H4 (cell line): ENCODE measurements around a stretch of chr10.

DNA sequence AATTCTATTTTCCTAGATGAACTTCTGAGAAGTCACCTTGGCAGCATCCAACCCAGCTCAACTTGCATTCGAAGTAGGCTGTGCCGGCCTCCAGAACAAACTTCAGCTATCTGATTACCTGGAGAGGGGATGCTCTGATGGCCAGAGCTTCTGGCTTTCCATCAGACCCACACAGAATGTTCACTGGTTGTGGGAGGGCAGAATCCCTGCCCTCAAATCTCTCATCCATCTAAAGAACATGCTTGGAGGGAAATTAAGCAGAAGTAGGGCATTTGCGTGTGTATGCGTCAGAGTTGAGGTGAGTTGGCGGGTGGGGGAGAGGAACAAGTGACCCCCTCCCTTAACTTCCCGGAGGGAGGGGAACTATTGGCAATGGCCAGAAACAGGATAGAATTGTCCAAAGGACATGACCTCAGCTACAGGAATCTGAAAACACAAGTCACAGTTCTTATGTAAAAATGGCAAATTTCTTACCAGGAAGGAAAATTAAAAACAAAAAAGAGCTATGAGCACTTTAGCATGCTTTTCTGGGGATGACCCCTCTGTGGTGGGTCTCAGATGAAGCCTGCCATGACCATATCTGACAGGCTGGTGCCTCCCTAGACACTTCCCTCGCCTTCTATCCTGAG lies 278.7 kb downstream of the RPS24 start:
- RAMPAGE, long total RNA = no peak

GRCh38 chr10:78401943-78402413 lies 368.3 kb downstream of the RPS24 start:
- RAMPAGE, long total RNA = no peak

GRCh38 chr10:78756590-78757849 lies 311.7 kb upstream of the ZMIZ1 start:
- RAMPAGE, long total RNA = no peak

DNA sequence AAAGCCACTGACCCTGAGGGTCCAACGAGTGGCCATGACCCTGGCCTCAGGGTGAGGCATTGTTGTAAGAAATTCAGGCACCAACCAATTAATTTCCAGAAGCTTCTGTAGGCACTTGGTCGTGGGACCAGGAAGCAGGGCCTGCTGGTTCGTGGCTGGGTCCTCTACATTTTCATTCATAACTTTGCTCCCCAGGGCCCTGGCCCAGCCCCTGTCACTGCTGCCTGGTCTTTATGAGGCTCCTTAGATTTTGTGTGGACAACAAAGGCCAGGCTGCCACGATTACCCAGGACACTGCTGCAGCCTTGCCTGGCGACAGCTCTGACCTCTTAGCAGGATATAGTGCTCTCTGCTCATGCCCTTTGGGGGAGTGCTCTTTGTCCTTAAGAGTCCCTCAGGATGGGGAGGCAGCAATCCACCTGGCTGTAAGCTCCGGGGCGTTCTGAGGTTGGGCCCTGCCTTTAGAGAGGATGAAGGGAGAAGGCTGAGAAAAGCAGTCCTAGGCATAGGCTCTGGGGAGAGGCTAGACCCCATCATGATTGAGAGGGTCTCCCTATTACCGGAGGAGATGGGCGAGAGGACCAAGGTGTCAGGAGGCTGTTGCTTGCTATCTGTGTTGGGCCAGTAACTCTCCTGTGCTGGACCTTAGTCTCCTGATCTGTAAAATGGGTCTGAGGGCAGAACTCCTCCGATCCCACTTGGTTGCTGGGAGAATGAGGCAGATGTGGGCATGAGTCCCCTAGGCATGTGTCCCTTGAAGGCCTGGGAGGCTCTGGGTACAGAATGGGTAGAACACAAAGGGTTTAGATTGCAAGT lies 4.0 kb downstream of the ZMIZ1 start:
- RAMPAGE, long total RNA = no peak

- RAMPAGE, long total RNA = no peak
Measured at GRCh38 chr10:79091339-79091854, 22.6 kb downstream of the ZMIZ1 start.

DNA sequence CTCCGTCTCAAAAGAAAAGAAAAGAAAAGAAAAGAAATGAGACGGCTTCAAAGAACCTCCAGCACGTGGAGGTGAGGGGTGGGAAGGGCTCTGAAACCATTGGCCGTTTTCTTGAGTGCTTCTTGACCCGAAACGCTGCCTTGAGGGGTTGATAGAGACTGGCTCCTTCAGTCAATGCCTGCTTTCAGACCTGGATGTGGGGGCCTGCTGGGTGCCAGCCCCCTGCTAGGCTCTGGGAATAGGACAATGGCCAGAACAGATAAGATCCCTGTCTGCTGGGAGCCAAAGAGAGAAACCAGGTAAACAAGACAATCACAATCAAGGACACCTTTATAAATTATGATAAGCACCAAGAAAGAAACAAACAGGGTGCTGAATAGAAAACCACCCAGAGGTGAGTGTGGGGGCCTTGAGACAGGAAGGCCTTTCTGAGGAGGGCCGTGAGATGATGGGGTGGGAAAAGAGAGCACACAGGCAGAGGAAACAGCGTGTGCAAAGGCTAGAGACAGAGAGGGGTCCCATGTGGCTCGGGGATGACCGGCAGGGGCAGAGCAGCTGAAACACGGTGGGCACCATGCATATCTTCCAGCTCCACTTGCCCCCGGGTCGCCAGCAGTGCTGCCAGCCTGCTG lies 27.9 kb downstream of the ZMIZ1 start:
- RAMPAGE, long total RNA = no peak

- RAMPAGE, long total RNA = no peak
Measured at GRCh38 chr10:79097756-79098156, 29.0 kb downstream of the ZMIZ1 start.

DNA sequence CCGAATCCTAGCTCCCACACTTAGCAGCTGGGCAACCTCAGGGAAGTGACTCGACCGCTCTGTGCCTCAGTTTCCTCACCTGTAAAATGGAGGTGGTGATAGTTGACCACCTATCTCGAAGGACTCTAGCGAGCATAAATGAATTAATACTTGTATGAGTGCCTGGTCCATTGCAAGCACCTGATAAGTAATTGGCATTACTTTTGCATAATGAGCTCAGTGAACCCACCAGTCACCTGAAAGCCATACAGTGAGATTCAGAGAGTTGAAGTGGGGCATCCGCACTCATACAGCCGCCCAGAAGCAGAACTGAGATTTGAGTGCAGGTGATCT lies 29.6 kb downstream of the ZMIZ1 start:
- RAMPAGE, long total RNA = no peak

DNA sequence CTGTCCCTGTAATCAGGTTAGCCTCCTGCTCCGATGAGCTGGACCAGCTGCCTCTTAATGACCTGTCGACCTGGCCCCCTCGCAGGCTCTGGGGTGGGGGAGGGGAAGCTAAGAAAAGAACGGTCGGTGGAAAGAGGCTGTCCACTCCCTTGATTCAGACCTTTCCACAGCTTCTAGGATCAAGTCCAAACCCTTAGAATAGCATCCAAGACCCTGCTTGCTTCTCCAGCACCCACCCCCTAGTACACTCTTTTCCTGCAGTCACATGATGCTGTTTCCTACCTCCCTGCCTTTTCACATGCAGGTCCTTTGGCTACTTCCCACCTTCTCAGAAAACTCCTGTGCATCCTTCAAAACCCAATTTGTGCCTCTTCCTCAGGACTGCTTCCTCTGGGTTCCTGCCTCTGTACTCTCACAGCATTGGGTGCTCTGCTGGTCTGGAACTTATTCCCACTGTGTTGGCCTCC lies 64.2 kb downstream of the ZMIZ1 start:
- RAMPAGE, long total RNA = no peak

DNA sequence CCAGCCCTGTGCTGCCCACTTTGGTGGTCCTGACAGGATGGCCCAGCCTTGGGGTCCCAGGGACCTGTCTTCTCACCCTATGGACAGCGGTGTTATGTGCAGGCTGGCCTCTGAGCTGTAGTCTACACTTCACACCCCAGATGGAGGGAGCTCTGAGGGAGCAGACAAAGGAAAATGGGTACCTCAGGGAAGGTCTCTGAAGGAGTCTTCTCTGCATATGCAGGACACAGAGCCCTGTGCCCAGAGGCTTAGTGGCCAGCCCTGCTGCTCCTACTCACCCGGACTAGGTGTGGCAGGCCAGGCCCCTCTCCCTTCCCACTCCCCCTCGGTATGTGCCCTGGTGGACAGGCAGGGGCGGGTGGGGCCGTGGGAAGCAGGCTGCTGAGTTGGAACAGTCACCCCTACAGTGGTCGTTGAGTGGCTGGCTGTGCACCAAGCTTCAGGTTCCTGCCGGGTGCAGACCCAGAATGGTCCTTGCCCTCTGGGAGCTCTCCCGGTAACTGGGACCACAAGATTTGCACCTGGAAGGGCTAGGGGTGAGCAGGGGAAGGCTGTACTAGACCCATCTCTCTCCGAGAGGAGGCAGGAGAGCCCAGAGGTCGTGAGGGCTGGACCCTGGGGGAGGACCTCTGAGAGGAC lies 68.5 kb downstream of the ZMIZ1 start:
- RAMPAGE, long total RNA = no peak

DNA sequence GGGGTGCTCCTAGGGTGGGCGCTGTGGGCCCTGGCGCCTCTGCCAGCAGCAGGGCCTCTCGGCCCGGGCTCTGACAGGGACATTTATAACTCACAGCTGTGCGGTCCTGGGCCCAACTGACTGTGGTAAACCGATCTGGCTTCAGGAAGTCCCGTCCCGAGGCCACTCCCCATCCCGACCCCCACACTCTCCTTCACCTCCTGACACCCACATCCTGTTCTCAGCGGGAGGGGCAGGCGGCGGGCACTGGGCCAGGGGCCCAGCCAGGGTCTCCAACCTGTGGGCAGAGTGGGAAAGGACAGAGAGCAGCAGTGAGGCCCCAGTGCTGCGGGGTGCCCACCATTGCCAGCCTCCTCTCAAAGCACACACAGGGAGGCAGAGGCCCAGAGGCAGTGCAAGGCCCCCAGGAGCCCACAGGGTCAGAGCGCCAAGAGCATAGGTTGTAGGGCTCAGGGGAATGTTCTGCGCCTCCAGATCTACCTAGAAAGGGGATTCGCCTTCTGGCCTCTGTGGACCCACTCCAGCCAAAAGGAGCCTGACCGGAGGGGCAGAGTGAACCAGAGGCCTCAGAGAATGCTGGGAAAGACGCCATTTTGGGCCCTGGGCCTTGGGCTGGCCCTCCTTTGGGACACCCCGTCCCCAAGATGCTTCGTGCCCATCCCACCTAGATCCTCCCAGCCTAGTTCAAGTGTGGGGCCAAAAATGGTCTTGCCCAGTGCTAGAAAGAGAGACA lies 69.2 kb downstream of the ZMIZ1 start:
- RAMPAGE, long total RNA = no peak

GRCh38 chr10:79152396-79152813 lies 83.6 kb downstream of the ZMIZ1 start:
- RAMPAGE, long total RNA = no peak

GRCh38 chr10:79153641-79154205 lies 85.0 kb downstream of the ZMIZ1 start:
- RAMPAGE, long total RNA = no peak

DNA sequence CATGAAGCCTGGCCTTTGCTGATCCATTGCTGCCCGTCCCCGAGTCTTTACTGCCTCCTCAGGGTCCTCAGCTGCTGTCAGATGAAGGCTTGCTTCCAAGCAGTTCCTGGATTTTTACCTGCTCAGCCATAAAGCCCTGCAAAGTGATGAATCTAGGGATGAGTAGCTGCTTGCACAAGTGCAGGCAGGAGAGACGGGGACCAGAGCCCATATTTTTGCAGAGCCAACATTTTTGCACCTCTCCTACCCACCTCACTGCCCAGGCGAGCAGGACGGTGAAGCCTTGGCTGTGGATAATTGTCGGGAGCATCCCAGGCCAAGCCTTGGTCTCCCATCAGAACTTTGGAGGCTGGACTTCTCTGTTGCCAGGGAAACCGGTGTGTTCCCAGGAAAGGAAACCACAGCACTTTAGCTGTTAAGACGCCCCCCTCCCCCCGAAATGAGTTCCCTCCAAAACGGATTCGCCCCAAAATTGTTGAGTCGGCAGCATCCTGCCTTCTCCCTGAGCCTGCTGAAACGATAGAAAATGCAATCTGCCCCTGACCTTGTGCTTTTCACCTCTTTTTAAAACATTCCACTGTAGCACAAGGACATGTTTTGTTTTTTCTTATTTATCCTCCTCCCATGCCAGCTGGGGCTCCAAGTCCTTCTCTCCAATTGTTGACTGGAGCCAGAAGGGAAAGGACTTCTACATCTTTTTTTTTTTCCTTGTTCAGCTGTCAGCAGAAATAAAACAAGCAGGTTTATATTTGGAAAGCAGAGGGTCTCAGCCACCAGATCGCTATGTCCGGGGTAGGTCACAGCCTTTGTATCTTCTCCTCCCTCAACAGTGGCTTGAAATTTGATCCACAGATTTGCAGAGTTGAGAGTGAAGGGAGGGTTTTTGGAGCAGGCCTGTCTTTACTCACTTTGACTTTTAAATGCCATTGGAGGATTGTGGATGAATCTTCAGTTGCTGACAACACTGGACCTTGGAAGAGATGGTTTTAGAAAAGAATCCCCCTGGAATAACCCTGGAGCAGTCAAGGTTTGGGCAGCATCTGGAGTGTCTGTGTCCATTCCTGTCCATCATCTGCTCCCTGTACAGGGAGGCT lies 116.4 kb downstream of the ZMIZ1 start:
- RAMPAGE, long total RNA = no peak

DNA sequence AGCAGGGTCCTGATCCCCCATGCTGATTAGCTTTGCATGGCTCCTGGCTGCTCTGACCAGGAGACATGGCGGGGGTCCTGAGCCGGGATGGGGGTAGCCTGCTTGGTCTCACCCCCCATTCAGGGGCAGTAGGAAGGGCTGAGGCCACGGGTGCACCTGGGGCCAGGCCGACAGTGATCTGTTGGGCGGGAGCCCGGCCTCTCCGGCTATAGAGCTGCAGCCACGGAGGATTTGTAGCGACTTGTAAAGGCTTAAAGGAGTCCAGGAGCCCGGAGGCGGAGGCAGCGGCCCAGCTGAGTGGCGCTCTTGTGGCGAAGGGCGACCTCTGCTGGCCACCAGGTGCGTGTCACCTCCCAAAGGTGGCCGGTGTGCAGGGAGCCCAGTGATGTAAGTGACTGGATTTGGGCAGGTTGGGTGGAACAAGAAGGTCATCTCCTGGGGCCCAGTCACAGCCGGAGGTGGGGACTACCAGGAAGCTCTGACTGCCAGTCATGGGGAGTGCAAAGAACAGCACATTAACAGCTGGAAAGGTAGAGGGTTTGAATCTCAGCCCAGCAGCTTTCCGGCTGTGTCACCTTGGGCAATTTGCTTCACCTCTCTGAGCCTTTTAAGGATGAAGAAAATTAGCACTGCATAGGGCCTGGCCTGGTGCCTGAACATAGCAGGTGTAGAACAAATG lies 126.7 kb downstream of the ZMIZ1 start:
- RAMPAGE, long total RNA = no peak

DNA sequence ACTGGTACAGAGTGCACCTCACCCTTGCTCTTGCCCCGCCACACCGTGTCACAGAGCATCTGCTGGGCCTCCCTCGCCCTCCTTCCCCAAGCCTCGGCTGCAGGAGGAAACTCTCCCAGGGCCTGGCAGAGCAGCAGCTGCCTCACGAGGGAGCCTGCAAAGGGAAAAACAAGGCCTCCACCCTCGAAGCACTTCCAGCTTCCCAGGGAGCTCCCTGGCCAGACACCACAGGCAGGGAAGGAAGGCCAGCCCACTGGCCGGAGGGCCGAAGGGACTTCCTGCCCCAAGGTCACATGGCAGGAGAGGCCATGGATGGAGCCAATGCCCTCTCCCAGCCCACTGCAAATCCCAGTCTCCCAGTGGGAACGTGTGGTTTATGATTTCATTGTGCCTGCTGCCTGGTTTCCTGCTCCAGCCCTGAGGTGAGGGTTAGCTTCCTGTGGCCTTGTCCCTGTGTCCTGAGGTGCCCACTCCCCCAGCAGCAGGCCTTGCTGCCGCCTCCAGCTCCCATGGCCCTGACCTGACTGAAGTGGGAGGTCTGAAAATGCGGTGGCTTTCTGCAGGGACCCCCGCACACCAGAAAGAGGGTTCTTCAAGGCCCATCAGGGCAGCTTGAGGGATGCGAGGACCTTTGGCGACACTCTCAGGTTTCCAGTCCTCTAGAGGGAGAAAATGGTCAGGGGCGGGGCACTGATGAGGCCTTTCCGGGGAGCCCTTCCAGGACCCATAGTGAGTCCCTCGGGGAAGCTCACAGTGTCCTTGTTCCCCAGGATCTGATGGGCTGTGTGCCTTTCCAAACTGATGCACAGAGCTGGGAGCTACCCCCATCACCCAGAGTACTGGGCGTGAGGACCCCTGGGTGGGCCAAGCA lies 100.4 kb upstream of the PPIF start:
- RAMPAGE, long total RNA = no peak

DNA sequence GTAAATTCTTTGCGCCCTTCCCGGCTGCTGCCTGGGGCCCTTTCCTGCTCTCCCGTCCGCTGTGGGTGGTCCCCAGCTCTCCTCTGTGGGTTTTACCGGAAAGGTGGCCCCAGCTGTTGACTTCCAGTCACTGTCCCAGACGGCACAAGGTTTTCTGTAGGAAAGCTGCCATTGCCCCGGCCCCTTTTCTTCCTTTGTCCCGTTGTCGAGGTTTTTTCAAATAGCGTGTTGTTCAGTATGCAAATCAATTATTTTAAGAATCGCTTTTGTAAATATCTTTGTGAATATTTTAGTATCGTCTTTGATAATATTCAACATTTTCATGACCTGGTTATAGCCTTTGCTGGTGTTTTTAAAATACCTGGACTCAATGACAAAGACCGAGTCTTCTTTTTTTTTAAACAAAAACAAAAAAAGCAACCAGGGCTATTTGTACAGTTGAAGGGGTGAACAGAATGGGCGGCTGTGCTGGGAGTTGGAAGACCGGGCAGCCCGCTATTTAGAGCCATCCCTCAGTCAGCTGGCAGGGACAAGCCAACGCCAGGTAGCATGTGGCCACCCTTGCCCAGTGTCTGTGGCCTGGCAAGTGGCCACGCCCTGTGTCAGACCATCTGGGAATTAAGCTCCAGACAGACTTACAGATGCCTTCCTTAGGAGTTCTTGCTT lies 32.8 kb upstream of the PPIF start:
- RAMPAGE, long total RNA = no peak

DNA sequence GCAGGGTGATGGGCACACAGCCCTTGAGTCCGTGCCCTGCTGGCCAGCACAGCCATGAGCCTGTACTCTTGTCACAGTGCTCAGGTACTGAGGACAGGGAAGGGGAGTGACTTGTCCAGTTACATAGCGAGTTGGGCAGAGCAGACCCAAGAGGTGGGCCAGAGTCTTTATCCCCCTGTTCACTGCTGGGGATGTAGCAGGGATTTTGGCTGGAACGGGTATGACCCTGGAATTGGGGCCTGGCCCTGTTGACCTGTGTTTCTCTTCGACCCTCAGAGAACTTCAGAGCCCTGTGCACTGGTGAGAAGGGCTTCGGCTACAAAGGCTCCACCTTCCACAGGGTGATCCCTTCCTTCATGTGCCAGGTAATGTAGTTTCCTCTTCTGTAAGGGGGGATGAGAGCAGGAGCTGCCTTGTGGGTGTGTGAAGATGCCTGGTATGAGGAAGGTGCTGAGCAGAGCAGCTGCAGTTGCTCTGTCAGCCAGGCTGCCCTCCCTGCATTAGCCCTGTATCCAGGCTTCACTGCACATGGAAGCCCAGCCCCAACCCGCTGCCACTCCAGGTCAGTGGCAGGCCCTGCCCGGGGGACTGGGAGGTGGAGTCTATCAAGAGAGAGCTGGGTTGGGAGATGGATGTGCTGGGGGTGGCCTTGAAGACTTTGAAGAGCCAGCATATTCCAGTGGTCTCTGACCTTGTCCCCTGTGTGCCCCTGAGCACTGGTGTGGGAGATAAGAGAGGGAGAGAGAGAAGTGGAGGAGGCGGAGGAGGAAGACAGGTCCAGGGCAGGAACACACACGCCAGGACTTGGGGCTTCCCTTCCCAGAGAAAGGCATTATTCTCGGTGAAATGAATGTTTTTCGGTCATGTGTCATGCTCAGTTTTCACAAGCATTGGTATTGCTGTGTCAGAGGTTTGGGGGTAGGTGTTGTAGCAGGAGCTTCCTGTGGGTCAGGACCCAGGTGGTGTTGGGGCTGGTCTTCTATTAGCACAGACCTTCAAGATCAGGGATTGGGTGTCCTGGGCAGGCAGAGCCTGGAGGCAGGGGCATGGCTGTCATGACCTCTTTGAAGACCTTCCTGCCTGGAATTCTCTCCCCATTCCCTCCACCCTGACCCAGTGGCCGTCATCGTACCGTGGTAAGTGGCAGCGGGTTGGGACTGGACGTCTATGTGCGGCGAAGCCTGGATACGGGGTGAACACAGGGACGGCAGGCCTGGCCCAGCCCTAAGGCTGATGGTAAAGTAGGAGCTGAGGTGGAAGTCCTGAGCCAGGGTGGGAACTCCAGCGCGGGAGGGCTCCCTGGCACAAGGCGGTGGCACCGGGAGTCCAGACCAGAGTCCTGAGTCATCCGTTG lies 2.6 kb downstream of the PPIF start:
- RAMPAGE, long total RNA = no peak

GRCh38 chr10:79358689-79359501 lies 11.6 kb downstream of the PPIF start:
- RAMPAGE, long total RNA = no peak

DNA sequence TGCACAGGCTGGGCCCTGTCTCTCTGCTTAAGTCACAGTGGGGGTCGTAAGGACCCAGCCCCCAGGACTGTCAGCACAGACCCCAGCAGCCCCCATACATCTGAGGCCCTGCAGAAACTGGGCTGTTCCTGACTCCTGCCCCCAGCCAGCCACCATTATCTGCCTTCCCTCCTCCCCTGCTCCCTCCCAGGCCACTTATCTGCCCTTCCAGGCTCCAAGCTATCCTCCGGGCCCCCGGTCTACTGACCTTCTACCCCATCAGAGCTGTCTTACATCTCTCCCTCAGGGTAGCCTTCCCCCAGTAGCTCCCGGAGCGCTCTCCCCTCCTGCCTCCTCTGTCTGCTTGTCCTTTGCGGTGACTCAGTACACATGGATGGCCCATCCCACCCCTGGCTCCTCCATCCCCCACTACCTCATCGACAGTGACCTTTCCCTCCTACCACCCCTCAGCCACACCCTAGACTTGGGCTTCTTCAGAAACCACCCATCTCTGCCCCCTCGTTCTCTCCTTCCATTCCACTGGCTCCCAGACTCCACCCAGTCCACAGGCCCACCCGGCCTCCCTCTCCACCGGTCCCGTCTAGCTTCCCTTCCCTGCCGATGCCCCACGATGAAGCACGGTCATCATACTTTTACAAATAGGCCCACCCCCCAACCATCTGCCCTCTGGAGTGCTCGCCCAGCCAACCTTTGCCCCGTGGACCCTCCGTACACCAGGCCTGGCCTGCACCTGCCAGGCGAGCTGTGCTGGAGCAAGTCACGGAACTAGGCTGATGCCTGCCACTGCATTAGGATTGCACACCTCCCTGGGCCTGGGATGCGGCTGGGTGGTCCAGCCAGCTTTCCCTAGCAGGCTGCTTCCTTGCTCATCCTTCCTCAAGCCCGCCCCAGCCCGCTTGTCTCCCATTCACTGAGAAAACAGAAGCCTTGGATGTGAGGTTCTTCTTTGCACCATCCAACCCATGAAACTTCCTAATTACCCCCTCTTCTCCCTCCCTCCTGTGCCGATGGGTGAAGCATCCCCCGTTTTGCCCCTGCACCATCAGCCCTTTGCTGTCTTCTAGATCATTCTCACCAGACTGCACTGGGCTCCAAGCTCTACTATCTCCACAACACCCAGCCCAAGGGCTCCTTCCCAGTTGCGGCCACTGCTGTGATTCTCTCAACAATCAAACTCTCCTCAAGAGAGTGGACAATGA lies 44.6 kb downstream of the PPIF start:
- RAMPAGE, long total RNA = no peak